ENCODE measurements around a stretch of chr12.

DNA sequence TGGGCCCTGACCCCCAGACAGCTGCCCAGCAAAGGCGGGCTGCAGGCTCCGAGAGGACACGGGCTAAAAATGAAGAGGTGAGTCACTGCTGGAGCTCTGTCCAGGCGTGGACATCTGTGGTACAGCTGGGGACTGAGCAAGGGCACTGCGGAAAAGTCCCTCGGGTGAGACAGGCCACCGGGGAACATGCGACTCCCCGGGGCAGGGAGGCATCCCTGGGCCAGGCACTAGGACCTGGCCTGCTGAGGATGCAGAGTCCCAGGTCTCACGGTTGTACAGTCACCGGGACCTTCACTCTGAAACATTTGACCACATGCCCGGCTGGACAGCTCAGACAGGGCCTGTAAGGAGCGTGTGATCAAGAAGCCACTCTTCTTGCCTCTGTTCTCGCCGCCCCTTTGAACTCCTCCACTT is 5.2 kb upstream of the RFLNA start:
- PRO-cap = no peak

DNA sequence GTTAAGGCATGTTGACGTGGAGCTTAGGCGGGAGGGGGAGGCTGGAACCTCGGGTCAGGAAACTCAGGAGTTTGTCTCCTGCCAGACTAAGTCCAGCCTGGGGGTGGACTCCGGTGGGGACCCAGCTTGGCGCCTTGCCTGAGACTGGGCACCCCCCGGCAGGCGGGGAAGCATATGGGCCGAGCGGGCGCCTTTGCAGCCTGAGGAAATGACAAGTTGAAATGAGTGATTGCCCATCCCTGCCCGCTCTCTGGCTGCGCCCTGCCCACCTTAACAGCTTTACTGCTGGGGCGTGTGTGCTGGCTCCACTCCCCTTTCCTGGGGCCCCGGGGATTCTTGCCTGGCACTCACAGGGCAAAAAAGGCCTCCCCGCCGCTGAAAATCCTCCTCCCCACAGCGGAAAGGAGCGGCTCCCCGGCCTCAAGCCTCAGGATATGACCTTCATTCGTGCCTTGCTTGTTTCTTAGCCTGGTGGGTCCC is 1.4 kb downstream of the RFLNA start:
- PRO-cap = no peak

- PRO-cap = no peak
These were observed 31.2 kb downstream of the RFLNA start for GRCh38 chr12:124326036-124326640.

- PRO-cap = no peak
These were observed 94.6 kb downstream of the RFLNA start for GRCh38 chr12:124389187-124390297.

- PRO-cap = no peak
These were observed 96.3 kb downstream of the RFLNA start for GRCh38 chr12:124391204-124391647.

DNA sequence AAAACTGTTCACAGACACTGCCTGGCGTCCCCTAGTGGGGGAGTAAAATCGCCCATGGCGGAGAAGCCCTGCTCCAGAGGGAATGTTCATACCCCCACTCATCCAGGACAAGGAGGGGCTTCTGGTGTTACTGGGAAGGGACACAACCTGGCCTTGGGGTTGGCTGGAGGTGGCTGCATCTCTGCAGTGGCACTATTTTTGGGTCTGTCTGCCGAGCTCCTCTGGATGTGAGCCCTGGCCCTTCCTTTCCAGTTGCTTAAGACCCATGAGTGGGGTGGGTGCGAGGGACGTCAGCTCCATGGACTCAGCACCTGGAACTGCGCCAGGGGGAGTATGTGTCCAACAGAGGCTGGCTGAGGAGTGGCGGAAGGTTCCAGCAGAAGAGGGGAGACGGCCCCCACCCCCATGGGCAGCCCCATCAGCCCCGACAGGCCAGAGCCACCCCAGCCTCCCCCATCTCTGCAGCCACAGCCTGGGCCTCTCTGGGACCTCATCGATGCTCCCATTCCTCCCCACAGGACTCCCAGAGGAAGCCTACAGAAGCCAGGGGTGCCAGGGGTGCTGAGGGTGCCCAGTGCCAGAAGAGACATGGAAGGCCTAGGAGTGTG is 104.0 kb downstream of the RFLNA start:
- PRO-cap = no peak

GRCh38 chr12:124421970-124422185 is 127.0 kb downstream of the RFLNA start:
- PRO-cap = no peak

GRCh38 chr12:124426524-124427017 is 131.7 kb downstream of the RFLNA start:
- PRO-cap = no peak

- PRO-cap = no peak
These were observed 133.3 kb downstream of the RFLNA start for GRCh38 chr12:124428135-124428722.

- PRO-cap = no peak
These were observed 134.3 kb downstream of the NCOR2 start for GRCh38 chr12:124432912-124433629.

- PRO-cap = no peak
These were observed 101.2 kb downstream of the NCOR2 start for GRCh38 chr12:124465926-124466841.

DNA sequence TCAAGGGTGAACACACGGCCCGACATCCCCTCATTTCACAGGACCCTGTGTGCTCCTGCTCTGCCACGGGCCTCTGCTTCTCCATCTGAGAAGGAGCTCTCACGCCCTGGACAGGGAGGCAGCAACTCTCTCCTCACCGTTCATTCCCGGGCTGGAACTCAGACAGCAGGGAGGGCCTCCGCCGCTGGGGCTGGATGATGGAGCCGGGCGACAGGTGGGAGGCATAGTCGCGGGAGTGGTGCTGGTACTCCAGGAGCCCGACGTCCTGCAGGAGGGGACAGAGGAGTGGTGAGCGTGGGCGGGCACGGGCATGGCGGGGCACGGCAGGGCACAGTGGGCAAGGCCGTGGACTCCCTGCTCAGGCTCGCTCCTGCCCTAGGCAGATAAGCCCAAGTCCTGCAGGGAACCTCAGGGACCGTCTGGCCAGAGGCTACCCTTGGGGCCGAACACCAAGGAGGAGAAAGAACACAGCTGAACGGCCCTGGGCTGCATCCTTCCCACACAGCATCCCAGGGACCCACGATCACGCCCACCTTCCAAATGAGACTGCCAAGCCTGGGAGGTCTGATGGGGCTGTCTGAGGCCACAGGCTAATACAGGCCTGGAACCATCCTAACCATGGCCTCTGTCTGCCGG is 81.0 kb downstream of the NCOR2 start:
- PRO-cap = no peak

GRCh38 chr12:124498821-124499241 is 68.6 kb downstream of the NCOR2 start:
- PRO-cap = no peak

DNA sequence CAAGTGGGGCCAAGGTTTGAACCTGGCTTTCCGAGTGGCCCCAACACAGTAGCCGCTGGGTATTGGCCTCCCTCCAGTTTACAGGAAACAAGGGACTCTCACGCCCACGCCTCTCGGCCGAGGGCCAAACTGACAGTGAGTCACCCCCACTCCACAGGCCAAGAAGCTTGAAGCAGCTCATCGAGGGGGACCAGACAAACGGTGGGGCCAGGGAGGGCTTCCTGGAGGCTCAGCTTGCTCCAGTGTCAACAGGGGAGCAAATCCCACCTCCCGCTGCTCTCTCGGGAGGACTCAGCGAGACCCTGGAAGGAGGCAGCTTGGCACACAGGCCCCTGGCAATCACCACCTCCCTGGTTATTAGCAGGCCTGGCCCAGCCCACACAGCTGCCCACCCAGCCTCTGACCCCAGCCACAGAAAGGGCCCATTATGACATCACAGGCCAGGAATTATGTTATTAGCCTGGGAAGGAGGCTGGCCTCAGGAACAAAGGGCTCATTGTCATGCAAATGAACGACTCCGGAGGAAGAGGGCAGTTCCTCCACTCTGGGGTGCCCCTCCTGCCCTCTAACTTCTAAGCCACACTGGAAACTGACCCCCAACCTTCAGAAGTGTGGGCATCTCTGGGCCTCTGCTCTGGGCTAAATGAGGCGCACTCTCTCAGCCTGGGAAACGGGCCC is 54.5 kb downstream of the NCOR2 start:
- PRO-cap = bidirectional peak, plus-strand start at position 580 of the sequence, minus-strand start at position 359 of the sequence

DNA sequence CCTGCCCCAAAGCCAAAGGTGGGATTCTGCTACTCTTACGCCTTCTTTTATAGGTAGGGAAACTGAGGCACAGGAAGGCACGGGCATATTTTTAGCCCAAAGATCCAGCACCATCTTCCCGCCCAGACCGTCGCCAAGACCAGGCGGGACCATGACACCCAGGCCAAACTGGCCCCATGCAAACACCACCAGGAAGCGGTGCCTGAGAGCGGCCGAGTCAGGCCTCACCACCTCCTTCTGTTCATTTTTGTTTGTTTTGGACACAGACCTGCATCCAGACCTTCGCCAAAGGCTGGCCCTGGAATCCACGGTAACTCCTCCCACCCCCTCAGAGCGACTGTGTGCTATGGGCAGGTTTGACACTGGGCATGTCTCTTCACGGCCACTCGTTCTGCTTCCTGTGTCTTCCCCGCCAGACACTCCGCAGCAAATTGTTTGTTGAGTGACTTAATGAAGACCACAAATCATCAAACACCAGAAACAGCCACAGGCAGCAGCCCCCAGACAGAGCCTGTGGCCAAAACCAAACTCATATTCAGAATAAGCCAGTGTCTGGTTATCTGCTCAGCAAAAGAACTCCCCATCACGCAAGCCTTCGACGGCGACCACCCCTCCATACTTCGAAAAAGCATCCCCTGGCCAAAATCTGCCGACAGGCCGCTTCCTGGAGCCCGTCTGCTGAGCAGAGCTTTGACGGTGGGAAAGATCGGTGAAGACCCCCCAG is 47.1 kb downstream of the NCOR2 start:
- PRO-cap = no peak

DNA sequence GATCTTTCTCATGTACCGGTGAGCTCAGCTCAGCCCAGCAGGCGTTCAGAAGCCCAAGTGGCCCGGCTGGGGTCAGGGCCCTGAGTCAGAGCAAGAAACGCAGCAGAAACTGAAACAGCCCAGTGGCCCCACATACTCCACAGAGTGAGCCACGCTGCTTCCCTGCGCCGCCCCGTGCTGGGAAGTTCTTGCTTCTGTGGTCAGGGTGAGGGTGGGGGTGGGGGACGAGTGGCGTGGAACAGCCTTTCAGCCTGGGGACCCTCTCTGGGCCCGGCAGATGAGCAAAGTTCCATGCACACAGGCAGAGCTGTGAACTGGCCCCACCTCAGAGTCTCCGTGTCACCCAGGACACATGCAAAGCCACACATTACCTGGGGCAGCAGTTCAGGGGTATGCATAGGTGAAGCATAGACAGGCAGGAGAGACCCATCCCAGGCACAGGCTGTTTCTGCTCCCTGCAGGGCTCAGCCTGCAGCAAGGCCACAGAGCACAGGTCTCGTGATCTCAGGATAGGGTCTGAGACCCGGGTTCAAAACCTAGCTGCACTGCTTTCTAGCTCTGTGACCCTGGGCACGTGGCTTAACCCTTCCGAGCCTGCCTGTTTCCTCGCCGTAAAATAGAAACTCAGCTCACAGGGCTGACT is 21.7 kb downstream of the NCOR2 start:
- PRO-cap = no peak

DNA sequence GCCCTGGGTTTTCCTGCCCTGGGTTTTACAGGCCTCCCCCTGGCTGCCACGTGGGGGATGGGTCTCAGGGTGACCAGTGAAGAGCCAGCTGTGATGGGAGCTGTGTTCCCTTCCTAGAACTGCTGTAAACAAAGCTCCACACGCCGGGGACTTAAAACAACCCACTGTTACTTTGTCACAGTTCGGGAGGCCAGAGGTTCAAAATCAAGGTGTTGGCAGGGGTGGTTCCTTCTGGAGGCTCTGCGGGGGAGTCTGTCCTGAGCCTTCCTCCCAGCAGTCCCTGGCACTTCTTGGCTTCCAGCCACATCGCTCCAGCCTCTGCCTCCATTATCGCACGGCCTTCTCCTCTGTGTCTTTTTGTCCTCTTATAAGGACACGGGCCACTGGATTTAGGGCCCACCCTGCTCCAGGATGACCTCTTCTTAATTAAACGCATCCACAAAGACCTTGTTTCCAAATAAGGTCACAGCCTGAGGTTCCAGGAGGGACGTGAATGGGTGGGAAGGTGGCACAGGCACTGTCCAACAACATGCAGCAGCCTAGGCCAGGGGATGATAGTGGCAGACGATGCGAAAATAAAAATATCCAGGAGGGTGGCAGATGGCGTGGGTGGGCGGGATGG is 10.2 kb downstream of the NCOR2 start:
- PRO-cap = no peak

DNA sequence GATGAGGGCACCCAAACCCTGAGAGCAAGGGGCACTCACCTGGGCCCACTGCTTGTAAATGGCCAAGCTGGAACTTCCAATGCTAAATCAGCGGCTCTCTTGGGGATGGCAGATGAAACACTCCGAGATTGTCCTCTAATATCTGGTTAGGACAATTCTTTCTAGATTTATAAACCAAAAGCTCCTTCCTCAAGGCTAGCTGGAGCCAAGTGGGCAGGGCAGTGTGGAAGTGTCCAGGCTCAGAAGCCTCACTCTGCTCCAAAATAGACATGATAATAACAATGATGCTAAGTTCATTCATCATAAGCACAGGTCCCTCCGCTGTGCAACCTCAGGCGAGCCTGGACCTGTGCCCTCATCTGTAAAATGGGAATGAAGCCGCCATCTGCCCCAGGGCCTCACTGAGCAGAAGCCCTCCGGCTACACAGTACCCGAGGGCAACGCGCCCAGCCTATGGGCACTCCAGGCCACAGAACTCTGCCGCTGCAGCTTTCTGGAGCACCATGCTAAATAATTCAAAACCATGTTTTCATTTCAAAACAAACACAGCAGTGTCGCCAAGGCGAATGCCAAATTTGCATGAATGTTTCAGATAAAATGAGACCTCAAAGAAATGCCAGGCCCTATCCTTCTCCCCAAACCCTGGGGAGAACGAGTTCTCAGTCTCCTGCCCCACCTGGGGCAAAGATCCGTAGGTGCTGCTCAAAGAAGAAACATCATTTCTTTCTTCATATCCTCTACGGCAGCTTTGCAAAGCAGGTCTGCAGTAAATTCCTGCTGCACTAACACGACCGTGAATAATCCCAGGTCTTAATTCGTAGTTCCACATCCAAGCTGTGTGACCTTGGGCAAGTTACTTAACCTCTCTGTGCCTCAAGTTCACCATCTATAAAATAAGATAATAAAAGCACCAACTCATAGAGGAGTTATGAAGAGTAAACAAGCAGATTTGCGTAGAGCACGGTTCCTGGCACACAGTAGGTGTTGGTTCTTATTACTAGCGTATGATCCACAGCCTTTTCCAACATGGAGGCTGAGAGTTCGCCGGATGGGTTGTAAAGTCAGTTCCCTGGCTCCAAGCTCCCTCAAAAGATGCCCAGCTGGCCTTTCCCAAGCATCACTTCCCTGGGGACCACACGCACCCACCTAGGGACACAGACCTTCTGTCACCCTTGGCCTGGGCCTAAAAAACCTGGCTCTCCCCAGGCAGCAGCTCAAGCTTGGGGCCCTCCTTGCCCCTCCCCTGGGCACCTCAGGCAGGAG is 3.9 kb downstream of the NCOR2 start:
- PRO-cap = no peak

DNA sequence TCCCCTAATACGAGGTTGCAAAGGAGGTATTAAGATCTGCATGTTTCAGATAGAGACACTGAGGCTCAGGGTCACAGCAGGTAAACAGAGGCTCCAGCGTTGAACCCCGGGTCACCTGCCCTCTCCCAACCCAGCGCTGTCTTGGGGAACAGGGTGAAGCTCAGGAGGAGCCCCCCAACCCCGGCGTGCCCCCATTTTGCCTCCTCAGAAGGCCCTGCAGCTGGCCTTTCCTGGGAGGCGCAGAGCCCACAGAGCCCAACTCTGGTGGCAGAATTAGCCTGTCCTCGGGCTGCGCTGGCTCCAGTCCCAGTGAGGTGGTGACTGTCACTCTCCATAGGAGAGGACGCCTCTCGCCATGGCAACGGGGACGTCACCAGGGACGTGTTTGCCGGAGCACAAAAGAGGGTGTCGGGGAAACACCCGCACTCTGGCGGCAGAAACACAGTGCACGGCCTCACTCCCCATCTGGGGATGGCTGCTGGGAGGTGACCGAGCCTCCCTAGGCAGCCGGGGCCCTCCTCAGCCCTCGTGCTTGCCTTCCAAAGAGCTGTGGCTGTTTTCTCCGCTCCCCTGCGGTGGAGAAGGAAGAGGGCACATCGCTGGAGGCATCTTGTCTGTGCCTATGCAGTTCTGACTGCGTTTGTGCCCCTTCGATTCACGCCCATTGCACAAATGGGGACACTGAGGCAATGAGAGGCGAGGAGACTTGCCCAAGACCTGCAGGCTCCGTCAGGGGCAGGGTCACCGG is 50.2 kb upstream of the NCOR2 start:
- PRO-cap = no peak

- PRO-cap = no peak
These were observed 58.6 kb upstream of the NCOR2 start for GRCh38 chr12:124625634-124626833.

Measured in neural crest cell (in vitro differentiated cells).